Adrenal gland (tissue), 7 donors: ENCODE measurements around the gene FRMD4A.

- PRO-cap, 3 experiments, result peak in 3 of 3 experiments; most common plus-strand start chr10:14023830 (in 3); most common minus-strand start chr10:14023791 (in 2)
- RAMPAGE, long total RNA, 4 experiments, result no peak in any of the 4 experiments
- RRBS, result no CpG with 5 or more reads among the region's 2 CpGs
Measured at GRCh38 chr10:14023661-14023943, 307.1 kb downstream of the FRMD4A start.

- PRO-cap, 3 experiments, result no peak in any of the 3 experiments
- RAMPAGE, long total RNA, 4 experiments, result no peak in any of the 4 experiments
- RRBS, result no CpG with 5 or more reads among the region's 8 CpGs
Measured at GRCh38 chr10:14181319-14181584, 149.5 kb downstream of the FRMD4A start.

DNA sequence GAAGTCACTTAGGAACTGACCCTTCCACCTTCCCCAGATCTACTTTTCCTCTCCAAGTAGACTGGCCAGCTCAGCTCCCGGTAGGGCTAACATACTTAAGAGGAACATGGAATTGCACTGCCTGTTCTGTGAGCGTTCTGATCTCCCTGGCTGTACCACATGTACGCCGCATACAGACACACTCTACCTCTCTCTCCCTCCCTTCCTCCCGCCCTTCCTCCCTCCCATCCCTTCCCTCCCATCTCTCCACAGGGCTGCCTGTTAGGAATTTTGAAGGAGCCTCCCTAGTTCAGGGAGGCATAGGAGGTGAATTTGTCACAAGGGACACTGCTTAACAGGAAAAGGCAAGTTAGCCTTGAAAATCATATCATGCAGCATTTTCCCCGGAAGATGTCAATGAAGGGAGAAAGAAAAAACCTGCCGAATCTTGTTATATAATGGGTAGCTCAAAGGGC, at the start of gene FRMD4A:
TSS of gene FRMD4A (minus strand) at position 178 of the 455 bp plus-strand sequence.
- PRO-cap, 3 experiments, result no peak in any of the 3 experiments
- RAMPAGE, long total RNA, 4 experiments, result no peak in any of the 4 experiments
- RRBS, result no CpG with 5 or more reads among the region's 7 CpGs

DNA sequence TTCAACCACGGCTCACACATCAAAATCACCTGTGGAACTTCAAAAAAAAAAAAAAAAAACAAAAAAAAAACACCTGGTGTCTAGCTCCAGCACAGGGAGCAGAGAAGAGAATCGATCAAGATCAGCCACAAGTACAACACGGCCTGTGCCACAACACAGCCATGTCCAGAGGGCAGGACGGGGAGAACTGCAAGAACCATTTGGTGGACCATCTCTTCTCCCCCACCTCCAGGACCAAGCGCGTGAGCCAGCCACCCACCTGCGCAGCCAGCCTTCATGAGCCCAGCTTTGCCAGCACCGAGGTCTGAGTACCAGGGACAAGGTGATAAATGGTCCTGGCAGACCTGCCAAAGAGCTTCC, 215.7 kb downstream of the FAM107B start:
- PRO-cap, 3 experiments, result no peak in any of the 3 experiments
- RAMPAGE, long total RNA, 4 experiments, result no peak in any of the 4 experiments
- RRBS, result no CpG with 5 or more reads among the region's 8 CpGs

- PRO-cap, 3 experiments, result no peak in any of the 3 experiments
- RAMPAGE, long total RNA, 4 experiments, result no peak in any of the 4 experiments
- RRBS, result no CpG with 5 or more reads among the region's 2 CpGs
Measured at GRCh38 chr10:14562170-14562688, 212.5 kb downstream of the FAM107B start.

DNA sequence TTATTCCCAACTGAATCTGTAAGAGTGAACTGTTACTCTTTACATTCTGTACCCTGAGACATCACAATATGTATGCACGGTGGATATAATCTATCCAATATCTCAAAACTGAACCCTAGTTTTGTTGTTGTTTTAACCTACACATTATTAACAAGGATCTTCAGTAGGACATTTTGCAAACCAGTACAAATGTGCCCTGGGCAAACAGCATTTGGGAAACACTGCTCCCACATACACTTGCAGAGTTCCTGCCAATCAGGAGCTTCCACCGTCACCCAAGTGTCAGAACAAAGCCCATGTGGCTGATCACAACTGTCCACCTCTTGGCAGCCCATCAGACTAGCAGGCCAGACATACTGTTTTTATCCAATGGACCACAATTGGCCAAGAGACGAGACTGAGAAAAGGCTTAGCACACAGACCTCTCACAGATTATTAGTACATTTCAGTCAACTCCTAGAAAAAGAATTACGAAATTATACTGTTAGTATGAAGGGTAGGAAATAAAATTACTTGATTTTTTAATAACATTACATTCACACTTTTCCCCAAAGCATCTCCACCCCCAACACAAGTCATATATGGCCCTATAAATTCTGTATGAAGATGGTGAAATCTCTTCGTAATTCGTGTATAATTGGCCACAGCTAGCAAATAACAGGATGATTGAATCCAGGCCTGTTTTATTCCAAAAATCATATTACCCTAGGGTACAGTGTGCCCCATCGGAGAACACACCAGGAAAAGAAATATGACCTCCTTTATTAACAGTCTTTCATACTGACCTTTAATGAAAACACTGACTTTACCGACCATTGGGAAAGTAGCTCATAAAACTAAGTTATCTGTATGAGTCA, 200.2 kb downstream of the FAM107B start:
- PRO-cap, 3 experiments, result no peak in any of the 3 experiments
- RAMPAGE, long total RNA, 4 experiments, result no peak in any of the 4 experiments
- RRBS, result no CpG with 5 or more reads among the region's 8 CpGs

DNA sequence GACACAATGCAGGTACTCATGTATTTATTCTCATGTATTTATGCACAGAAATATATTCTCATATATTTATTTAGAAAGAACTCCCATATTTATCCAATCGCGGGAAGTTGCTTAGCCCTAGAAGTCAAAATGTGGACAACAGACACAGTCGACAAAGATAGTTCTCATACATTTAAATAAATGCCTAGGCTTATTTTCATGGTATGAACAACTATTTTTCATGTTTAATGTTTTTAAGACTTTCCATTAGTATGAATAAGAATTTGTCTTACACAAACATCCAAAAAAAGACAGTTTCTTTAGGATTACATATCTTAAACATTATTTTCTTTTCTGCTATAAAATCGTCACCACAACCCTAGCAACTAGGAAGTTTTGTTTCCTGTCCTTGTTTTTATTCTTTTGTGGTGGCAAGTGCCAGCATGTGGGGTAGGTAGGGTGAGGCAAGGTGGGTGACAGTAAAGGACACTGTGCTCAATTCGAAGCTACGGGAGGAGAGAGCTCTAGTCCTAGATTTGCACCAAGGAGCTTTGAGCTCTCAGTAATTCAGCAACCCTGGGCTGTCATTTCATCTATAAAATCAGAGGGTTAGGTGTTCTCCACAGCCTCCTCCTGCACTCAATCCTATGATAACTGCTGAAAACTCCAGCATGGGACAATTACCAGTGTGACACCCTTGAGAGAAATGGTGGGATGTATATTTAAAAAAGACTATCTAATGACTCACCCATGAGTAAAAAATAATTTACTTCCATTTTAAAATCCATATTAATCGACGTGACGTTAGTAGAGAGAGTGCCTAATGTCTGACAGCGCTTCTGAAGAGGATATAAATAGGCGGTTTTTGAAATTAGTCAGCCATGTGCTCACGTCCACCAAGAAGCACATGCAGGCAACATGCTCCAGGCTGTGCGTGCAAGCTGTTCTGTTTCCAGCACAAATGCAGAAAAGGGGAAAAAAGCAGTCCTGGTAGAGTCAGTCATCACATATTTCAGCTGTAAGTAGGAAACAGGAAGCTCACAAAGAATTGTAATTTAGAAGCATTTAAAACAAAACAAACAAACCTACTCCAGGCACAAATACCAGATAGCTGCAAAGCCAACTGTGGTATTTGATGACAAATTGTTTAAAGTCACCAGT, 187.0 kb downstream of the FAM107B start:
- PRO-cap, 3 experiments, result no peak in any of the 3 experiments
- RAMPAGE, long total RNA, 4 experiments, result no peak in any of the 4 experiments
- RRBS, result no CpG with 5 or more reads among the region's 13 CpGs

- PRO-cap, 3 experiments, result no peak in any of the 3 experiments
- RAMPAGE, long total RNA, 4 experiments, result no peak in any of the 4 experiments
- RRBS, result no CpG with 5 or more reads among the region's 11 CpGs
Measured at GRCh38 chr10:14588436-14589002, 186.2 kb downstream of the FAM107B start.

- PRO-cap, 3 experiments, result no peak in any of the 3 experiments
- RAMPAGE, long total RNA, 4 experiments, result no peak in any of the 4 experiments
- RRBS, result no CpG with 5 or more reads among the region's 12 CpGs
Measured at GRCh38 chr10:14599768-14600612, 174.7 kb downstream of the FAM107B start.

DNA sequence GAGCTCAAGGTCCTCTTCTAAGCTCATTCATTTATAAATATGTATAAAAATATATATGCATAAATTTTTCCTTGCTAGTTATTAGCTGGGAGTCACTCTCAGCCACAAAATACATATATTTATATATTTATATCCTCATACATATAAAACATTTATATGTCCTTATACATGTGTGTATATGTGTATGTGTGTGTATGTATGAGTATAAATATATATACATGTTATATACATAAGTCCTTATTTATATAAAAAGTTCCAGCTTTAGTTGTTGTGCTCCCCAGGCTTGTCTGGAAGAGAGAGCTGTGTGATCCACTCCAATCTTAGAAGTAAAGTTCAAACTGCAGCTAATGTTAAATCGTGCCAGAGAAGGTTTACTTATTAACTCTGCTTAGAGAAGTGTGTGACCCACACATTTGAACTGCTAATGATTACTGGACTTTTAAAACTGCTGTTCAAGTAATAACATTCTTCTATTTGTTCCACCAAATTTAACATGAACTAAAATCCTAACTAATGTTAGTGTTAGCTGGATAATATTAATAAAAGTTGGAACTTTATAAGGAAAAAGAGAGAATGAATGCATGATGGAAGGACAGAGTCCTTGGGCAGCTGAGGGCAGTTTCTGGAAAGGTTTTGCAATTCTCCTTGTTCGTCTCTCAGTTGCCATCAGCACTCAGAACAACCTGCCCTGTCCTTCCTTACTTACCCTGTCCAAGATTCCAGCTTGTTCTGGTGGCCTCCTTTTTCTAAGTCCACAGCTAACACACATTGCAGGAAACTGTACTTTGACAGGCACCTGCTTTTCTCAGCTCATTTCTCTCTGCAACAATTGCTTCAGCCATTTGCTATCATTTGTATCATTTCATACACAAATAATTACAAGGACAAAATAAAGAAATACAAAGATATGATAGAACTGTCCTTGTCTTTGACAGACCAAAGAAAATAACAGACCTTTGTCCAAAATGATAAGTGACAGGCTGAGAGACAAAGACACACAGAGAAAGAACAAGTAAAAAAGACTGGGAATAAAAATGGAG, 162.6 kb downstream of the FAM107B start:
- PRO-cap, 3 experiments, result peak in 1 of 3 experiments; most common plus-strand start position 659 of the sequence (in 1); most common minus-strand start position 624 of the sequence (in 1)
- RAMPAGE, long total RNA, 4 experiments, result no peak in any of the 4 experiments
- RRBS, result no CpG with 5 or more reads among the region's 2 CpGs

DNA sequence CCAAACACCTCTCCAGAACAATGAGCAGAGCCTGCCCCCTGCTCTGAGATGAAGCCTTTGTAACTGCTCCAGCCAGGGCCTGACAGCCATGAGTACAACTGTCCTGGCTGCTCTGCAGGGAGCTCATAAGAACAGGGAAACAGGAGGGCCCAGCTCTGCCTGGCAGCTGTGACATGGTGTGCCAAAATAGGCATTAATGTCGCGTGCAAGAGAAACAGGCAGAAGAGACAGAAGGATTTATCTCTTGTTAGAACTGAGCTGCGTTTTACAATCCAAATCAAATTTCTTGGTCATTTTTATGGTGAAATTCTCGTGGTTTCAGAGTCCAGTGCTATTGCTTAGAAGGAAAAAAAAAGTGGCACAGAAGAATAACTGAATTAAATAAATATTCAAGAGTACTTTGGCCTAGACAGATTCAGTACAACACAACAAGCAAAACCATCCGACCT, 149.3 kb downstream of the FAM107B start:
- PRO-cap, 3 experiments, result peak in 1 of 3 experiments; most common plus-strand start position 126 of the sequence (in 1)
- RAMPAGE, long total RNA, 4 experiments, result no peak in any of the 4 experiments
- RRBS, result no CpG with 5 or more reads among the region's 5 CpGs

DNA sequence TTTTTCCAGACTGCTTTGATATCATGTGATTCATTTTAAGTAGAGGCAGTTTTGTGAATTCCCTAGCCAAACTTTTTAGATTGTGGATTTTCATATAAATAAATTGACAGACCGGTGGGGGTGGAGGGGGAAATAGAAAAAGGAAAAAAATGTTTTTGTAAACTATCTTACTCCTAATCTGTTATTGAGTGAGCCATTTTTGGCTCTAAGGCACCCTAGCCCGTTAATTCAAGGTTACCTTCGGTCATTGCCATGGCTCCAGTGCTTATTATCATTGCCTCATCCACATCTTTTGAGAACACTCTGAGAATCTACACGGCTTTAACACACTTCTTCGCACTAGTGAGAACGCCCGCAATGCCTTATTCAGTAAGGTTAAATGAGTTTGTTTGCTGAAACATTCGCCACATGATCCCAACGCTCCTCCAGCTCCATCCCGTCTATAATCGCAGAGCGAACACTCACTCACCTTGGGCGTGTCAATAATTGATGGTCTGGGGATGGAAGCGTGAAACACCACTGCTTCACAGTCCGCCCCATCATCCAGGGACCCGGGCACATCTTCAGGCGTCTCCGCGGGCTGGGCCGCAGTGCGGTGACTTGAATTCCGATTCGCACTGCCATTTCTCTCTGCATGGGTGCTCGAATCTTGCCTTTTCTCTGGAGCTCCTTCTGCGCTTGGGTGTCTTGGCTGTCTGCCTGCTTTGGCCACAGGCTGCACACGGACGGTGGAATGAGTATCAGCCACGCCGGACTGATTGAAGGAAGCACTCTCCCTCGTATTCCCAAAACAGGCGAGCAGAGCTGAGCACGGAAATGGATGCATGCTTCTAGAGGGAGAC, 692 bp downstream of the FAM107B start:
- PRO-cap, 3 experiments, result no peak in any of the 3 experiments
- RAMPAGE, long total RNA, 4 experiments, result no peak in any of the 4 experiments
- RRBS, result no CpG with 5 or more reads among the region's 32 CpGs

DNA sequence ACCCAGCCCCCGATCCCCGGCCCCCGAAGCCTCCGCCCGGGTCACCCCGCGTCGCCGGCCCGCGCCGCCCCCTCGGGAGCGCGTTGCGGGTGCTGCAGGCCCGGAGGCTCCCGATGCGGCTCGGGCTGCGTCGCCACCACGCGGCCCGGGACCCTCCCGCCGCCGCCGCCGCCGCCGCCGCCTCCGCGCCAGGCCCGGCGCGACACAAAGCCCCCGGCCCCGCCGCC, 457 bp downstream of the FAM171A1 start:
- PRO-cap, 3 experiments, result peak in 1 of 3 experiments; most common minus-strand start position 108 of the sequence (in 1)
- RAMPAGE, long total RNA, 4 experiments, result no peak in any of the 4 experiments
- RRBS, result under 1% methylated on average over 28 of the region's 41 CpGs

DNA sequence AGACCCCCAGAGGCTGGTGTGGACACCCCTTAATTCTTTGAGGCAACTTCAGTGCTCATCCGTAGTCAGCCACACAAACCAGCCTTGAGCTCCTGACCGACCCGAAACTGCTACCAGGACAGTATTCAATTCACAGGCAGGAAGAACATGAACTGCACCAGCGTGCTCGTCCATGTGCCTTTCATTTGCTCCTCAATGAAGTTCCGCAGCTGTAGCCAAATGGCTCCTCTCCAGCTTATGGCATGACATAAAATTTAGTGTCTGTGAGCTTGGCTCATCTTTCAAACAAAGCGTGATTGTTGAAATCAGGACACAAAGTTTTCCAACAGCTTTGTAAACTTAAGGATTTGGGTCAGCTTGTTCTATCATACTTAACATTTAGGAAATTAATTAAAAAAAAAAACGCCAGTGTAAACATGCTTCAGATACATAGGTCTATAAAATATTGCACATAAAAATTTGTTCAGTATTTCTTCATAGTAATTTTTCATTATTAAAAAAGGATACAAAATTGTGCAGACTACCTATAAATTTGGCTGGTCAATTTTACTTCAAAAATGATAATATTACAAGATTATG, 144.2 kb upstream of the FAM171A1 start:
- PRO-cap, 3 experiments, result no peak in any of the 3 experiments
- RAMPAGE, long total RNA, 4 experiments, result no peak in any of the 4 experiments
- RRBS, result no CpG with 5 or more reads among the region's 8 CpGs

DNA sequence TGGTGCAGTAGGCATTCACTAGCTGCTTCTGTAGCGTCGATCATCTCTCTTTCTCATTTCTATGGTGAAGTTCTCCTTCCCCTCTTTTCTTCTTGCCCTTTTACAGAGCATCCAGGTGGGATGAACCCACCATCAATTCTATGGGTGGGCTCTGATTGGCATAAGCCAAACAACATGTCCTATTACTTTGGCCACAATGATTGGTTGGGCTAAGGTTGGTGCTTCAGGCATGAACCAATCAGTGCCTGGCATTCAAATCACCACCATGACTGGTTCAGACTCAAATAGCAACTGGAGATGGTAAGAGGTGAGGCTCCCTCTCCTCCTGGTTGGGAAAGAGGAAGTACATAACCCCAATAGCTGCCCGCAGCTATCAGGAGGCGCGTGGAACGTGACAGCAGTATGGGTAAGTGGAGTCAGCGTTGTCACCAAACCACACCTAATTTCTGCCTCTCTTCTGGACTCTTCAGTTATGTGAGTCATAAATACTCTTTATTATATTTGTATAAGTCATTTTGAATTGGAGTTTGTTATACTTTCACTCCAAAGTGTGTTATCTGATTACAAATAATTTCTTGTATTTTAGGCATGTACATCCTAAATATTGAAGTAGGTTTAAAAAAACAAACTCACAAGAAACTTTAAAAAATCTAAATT, 17.9 kb upstream of the ITGA8 start:
- PRO-cap, 3 experiments, result no peak in any of the 3 experiments
- RAMPAGE, long total RNA, 4 experiments, result no peak in any of the 4 experiments
- RRBS, result no CpG with 5 or more reads among the region's 7 CpGs

GRCh38 chr10:16950990-16951599, 133.9 kb upstream of the RSU1 start:
- PRO-cap, 3 experiments, result no peak in any of the 3 experiments
- RAMPAGE, long total RNA, 4 experiments, result no peak in any of the 4 experiments
- RRBS, result no CpG with 5 or more reads among the region's 4 CpGs

GRCh38 chr10:16987810-16988456, 141.7 kb downstream of the CUBN start:
- PRO-cap, 3 experiments, result no peak in any of the 3 experiments
- RAMPAGE, long total RNA, 4 experiments, result no peak in any of the 4 experiments
- RRBS, result no CpG with 5 or more reads among the region's 9 CpGs

- PRO-cap, 3 experiments, result no peak in any of the 3 experiments
- RAMPAGE, long total RNA, 4 experiments, result no peak in any of the 4 experiments
- RRBS, result no CpG with 5 or more reads among the region's 3 CpGs
Measured at GRCh38 chr10:17084948-17085338, 44.7 kb downstream of the CUBN start.

DNA sequence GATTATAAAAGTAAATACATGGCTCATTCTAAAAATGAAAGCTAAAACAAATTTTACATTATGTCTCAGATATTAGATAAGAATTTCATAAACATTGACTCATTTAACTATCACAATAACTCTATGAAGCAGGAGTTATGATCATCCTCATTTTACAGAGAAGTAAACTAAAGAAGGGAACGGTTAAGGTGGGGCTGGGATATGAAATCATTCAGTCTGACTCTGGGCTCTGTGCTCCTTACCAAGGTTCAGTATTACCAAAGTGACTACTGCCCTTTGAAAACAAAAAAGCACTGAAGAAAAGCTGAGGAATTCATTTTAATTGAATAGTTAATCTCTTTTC, 22.1 kb upstream of the CUBN start:
- PRO-cap, 3 experiments, result no peak in any of the 3 experiments
- RAMPAGE, long total RNA, 4 experiments, result no peak in any of the 4 experiments
- RRBS, result no CpG with 5 or more reads among the region's 1 CpG

DNA sequence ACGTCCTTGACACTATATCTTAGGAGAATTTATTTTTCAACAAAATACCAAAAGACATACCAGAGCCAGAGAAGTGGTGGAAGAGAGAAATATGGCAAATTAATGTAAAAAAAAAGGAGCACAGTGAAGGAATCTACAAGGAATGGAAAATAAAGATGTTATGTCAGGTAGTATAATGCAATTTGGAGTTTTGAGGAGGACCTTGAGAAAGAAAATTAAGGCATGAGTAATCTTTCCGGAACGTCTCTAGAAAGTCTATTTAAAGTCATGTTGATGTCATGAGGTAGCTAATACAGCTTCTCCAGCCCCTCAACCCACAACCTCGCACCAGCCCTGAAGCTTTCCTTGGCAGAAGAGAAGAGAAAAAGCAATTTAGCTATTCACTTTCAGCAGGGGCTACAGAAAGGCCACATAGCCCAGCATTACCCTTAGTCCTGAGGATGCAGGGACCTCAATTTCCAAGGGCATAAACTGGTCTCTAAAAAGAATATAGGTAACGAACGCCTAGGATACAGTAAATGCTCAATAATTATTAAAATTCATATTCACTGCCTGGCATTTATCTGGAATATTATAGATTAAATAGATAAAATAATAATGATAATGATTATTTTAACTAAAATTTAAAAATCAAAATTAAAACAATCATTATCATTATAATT, 22.4 kb downstream of the TRDMT1 start:
- PRO-cap, 3 experiments, result no peak in any of the 3 experiments
- RAMPAGE, long total RNA, 4 experiments, result no peak in any of the 4 experiments
- RRBS, result no CpG with 5 or more reads among the region's 6 CpGs